SK-N-MC (cell line): ENCODE results near the genes BMP2 and HAO1.

DNA sequence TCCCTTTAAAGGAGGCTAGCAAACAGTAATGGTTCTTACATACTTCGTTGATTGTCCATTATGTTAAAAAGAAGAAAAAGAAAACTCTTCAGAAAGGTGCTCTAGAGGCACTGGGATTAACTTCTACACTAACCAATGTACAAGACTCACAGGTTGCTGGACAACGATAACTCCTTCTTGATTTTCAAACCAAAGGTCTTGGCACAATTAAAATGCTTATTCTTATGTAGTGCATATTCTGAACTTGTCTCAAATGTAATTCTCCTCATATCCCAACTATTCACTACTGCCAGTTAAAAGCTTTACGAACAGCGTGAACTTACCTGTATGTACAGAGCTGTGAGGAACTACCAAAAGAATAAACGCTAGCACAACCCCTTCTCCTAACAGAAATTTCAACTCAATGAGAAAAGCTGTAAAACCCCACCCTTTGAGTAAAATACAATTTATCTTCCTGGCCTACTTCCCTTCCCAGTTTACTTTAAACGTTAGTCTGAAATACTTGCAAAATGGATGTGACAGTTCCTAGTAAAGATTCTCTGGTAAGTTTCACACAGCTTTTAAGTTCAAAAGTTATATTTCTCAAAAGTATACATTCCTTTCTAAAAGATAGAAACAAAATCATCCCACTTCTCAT, 26.2 kb downstream of the GPCPD1 start:
- RRBS: no CpG with 5 or more reads among the region's 6 CpGs

DNA sequence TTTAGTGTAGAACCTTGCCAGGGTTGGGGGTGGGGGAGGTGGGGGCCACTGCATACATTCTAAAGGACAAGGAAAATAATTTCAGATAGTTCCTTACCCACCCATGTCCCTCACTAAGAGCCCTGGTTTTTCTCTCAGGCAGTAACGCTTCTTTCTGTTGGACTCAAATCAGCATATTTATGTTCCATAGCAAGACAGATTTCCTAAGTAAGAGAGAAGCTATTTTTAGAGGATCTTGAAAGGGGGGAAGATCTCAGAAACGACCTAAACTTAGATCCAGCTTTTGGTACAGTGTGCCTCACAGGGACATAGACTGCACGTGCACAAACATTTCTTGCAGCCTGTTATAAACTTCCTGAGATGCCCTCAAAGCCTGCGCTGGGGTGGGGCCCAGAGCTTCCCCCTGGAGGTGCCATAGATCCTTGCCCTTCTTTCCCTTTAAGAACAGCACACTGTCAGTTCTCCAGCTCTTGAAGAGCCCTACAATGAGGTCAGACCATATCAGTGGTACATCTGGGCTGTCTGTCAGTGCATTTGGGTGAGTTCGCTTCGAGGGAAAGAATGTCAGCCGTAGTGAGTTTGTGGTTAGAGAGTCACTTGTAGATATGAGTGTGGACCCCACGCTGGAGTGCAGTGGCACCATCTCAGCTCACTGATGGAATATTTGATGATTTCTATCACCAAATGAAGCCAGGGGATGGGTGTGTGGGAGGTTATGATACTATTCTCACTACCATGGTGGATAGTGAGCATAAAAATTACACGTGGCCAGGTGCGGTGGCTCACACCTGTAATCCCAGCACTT, 48.7 kb upstream of the GPCPD1 start:
- RRBS: no CpG with 5 or more reads among the region's 10 CpGs

DNA sequence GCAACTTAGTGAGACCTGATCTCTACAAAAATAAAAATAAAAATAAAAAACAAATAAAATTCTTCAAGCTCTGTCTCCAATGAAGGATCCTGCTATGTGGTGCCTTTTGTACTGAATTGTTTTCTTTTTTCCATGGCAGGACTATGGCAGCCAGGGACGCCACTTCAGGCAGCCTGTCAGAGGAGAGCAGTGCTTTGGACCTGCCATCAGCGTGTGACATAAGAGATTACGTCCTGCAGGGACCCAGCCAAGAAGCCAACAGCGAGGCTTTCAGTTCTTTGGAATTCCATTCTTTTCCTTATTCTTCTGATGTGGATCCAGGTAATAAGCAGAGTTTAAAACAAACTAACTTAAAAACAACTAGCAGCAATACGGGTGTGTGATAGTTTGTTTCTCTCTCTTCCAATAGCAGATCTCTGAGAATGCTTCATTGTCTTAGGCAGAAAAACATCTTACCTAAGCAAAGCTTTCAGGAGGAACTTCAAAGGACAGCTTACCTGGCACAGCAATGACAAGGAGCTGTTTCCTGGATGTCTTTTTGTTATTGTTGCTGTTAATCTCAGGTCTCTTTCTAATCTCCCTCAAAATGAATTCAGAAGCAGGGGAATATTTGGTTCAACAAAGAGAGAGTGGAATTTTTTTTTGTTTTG, 22.6 kb downstream of the SHLD1 start:
- RRBS: no CpG with 5 or more reads among the region's 5 CpGs

DNA sequence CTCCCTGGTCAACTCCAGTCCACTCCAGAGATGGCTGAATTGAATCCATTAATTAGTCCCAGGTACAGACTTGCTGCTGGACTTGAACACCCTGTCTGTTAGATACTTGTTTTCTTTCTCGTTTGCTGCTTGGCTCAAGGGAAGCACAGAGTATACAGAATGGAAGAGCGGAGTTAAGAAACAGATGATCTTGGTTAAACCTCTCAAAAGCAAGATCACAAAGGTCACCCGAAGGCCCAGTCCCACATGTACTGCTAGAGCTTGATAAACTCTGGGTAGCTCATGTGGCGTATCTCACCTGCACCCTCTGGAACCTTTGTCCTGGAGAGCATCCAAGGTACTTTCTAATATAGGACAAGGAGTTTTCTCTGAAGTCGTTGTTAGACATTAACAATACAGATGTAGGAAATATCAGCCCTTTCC, 31.9 kb downstream of the SHLD1 start:
- RRBS: no CpG with 5 or more reads among the region's 5 CpGs

DNA sequence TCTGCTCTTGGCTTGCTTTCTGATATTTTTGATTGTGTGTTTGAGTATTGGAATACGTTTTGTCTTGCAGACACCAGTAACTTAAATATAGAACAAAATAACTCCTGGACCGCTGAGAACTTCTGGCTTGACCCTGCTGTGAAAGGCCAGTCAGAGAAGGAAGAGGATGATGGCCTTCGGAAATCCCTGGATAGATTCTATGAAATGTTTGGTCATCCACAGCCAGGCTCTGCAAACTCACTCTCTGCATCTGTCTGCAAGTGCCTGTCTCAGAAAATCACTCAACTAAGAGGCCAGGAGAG, 48.4 kb upstream of the CHGB start:
- RRBS: no CpG with 5 or more reads among the region's 3 CpGs

DNA sequence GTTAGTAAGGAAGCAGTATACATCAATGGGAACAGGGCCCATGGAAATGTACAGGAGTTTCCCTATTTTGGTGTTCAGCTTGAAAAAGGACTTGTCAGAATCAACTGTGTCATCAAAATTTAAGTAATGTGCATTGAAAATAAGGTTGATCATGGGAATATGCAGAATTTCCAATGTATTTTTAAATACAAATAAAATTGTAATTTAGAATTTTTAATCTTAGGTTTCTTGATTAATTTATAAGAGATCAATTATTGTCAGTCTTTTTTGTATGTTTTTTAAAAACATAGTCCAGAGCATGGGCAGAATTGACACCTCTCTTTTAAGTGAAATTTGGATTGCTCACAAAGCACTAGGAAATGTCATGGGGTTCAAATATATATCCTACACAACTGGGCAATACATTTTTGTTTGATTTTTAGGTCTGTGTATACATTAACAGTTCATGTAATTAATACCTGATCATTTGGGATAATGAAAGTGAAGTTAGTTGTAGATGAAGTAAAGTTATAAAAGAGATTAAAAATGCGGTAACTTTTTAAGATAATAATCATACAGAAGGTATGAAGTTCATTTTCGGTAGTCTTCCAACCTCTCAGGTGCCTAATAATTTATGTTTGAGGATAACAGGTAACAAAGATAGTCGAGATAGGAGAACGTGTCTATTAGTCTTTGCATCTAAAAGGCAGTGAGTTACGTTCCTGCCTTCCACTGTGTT, 16.5 kb downstream of the LRRN4 start:
- RRBS: no CpG with 5 or more reads among the region's 5 CpGs

DNA sequence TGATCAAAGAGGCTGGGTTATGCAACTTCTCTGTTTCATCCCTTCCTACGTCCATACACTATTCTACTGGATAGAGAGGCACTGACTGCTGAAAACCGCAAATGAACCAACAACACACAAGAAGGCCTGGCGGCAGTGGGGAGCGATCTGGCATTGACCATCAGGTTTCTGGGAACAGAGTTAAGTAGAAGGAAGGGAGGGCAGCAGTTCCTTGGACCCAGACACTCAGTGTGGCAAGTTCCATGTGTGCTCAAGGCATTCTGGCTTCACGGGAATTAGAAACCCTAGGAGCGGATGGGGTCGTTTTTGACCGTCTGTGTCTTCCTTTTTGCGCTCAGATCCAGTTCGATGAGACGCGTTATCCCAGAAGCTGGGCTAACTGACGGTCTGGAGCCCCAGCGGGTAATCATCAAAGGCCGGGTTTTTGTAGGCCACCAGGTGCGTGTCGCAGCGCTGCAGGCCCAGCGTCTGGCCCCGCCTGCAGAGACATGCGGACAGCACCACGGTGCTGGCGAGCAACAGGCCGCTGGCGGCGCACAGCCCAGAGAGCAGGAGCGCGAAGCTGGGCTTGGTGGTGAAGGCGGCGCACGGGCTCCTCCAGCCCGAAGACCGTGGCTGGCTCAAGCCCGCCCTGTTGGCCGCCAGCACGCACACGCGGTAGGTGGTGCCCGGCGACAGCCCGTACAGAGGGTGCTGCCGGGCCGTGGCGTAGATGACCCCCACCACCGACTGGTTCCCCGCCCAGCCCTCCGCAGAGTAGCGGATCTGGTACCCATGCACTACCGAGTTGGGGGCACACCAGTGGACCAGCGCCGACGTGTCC, 13.0 kb downstream of the LRRN4 start:
- RRBS: no CpG with 5 or more reads among the region's 52 CpGs

GRCh38 chr20:6075798-6076281, 22.0 kb upstream of the LRRN4 start:
- RRBS: no CpG with 5 or more reads among the region's 3 CpGs

DNA sequence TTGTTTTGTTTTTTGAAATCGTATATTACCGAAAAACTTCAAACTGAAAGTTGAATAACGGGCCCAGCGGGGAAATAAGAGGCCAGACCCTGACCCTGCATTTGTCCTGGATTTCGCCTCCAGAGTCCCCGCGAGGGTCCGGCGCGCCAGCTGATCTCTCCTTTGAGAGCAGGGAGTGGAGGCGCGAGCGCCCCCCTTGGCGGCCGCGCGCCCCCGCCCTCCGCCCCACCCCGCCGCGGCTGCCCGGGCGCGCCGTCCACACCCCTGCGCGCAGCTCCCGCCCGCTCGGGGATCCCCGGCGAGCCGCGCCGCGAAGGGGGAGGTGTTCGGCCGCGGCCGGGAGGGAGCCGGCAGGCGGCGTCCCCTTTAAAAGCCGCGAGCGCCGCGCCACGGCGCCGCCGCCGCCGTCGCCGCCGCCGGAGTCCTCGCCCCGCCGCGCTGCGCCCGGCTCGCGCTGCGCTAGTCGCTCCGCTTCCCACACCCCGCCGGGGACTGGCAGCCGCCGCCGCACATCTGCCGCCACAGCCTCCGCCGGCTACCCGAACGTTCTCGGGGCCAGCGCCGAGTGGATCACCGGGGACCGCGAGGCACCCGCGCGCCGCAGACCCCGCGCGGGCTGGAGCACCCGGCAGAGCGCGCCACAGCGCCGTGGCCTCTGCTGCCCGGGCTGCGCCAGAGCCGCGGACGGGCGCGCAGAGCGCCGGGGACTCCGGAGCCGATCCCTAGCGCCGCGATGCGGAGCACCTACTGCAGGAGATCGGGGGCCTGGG, at the start of gene BMP2:
Gene BMP2 (plus strand): TSS at position 395 of the 770 bp plus-strand sequence.
- RRBS: under 1% methylated on average over 88 of the region's 114 CpGs

GRCh38 chr20:7257832-7258458, 490.5 kb downstream of the BMP2 start:
- RRBS: no CpG with 5 or more reads among the region's 2 CpGs

- RRBS: no CpG with 5 or more reads among the region's 5 CpGs
Observed at GRCh38 chr20:7940101-7940804, at the start of gene HAO1. Gene HAO1 (minus strand): TSS chr20:7940458.

- RRBS: no CpG with 5 or more reads among the region's 2 CpGs
Observed at GRCh38 chr20:7983536-7984061, 36.0 kb downstream of the TMX4 start.

- RRBS: no CpG with 5 or more reads among the region's 4 CpGs
Observed at GRCh38 chr20:8161530-8162218, 29.6 kb downstream of the PLCB1 start.

DNA sequence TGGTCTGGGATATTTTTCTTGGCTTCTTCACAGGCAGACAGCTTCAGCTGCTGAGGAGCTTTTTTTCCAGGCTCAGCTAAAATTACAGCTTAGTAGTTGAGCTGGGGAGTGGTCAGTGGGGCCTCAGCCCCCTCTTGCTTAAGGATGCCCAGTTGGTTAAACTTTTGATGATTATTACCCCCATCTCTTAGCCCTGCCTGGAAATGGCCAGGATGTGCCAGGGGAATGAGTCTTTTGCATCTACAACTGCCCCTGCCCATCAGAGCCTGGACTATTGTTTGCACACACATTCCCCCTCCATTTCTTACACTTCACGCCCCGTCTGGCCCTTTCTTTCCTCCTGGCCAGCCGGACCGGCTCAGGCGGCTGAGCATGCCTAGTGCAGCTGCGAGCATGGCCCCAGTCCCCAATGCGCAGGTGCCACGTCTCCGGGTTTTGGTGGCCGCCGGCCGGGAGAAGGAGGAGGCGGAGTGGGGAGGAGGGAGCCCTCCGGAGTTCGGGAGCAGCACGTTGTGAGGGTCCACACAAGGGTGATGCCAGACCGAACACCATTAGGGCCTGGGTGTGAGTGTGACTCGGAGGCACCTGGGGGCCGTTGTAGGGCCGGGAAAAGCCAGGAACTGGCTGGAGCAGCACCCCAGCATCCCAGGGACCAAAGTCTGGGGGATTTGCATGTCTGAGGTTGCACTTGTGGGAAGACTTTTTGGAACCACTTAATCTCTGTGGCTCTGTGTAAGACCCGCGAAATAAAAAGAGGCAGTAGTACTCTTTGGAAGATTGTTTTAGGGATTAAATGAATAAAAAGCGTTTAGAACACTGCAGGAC, 1.3 kb upstream of the PLCB4 start:
- RRBS: 77% methylated on average over 14 of the region's 23 CpGs

GRCh38 chr20:10221048-10221516, 2.5 kb downstream of the SNAP25 start:
- RRBS: no CpG with 5 or more reads among the region's 8 CpGs

GRCh38 chr20:10474732-10475397, 39.8 kb downstream of the SLX4IP start:
- RRBS: no CpG with 5 or more reads among the region's 10 CpGs

- RRBS: no CpG with 5 or more reads among the region's 10 CpGs
Observed at GRCh38 chr20:10501276-10502057, 66.4 kb downstream of the SLX4IP start.

GRCh38 chr20:10635264-10635580, 38.6 kb downstream of the JAG1 start:
- RRBS: no CpG with 5 or more reads among the region's 4 CpGs

GRCh38 chr20:10667789-10668389, 5.9 kb downstream of the JAG1 start:
- RRBS: no CpG with 5 or more reads among the region's 5 CpGs

DNA sequence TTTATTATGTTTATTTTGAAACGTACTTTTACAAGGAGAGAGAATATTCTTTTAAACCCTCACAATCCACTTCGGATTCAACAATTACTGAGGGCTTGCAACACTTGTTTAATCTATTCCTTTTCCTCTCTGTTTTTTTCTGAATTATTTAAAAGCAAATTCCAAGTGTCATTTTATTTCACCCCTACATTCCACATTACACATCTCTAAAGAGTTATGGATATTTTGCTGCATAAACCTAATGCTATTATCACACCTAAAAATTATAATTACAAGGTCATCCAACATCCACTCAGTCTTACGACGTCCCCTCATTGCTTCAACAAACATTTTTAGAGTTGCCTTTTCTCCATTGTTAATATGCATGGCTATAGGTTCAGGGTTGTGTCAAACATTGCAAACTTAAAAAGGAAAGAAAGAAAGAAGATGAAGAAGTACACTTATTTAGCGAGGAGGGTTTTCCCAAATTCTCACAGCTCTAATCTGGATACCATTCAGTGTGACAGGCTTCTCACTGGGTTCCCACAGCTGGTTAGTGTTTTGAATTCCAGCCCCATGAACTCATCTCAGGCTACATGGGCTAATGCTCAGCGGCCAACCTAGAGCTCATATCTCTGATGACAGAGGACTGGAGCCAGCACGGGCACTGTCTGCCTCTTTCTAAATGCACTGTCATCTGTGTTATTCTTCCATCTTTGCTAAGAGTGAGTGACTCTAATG, 308.6 kb upstream of the JAG1 start:
- RRBS: no CpG with 5 or more reads among the region's 7 CpGs